HL-60 (cell line): ENCODE results near the genes UBASH3B, CRTAM, OR6T1 and OR8B12.

DNA sequence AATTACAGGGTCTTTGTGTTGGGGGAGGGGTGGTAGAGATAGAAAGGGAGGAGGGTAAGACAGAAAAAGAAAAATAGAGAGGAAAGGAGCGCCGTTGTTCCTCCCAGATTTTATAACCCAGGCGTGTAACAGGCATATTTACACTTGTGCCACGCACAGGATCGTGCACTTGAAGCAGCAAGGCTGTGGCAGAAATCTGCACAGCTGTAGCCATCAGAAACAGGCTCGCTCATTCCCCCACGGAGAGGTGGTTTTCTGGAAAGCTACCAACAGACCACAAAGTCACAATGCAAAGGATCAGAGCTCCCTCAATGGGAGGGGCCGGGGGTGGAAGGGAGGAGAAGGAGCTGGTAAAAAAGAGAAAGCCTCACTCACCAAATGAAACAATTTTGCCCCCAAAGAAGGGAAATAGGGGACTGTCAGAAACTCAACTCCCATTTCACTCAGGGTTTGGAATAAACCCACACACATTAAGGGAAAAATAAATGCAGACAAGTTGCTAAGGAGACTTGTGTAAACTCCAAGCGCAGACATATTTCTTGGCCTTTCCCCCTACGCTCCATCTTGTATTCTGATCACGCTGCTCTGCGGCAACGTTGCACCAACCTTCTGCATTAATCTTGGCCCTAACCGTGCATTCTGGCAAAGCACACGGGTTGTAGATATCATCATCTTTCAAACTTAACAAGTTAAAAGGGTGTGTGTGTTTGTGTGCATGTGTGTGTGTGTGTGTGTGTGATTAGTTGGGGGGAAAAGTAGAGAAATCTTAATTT is 43.2 kb upstream of the BLID start:
- RRBS = no CpG with 5 or more reads among the region's 15 CpGs

DNA sequence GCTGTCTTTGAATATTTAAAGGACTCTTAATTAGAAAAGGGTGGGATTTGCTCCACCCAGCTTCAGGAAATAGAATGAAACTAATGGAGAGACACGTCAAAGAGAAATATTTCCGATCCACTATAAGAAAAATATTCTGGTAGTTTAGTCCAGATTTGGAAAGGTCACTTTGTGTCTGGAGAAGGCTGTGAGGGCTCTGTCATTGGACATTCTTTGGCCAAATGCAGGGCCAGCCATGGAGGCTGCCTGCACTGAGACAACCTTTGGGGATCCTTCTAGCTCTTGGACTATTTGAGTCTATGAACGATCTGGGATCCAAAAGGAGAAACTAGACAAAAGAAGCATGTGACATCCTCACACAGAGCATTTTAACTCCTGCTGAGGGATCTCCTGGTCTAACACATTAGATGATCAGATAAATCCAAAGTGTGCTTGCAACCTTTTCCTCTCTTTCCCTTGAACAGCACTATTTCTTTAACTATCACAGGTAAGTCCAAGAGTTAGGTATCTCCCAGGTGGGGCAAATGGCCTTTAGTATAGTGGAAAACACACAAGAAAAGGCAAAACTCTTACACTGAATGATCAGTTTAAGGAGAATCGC is 89.4 kb upstream of the BLID start:
- RRBS = no CpG with 5 or more reads among the region's 4 CpGs

DNA sequence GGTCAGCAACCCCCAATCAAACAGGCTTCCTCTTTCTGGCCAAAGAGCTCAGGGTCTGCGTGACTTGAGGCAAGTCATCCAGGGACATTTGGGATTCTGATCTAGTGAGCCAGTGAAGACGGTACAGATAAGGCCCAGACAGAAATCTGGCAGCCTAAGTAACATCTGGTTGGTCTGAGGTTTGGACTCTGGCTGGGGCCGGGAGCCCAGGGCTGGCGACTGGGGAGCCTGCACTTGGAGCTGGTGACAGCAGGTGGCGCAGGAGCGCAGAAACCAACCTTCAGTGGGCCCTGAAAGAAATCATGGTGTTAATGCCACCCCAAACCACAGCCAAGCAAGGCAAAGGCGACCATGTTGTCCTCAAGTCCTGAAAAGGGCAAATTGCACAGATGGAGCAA is 99.3 kb upstream of the BLID start:
- RRBS = no CpG with 5 or more reads among the region's 7 CpGs

DNA sequence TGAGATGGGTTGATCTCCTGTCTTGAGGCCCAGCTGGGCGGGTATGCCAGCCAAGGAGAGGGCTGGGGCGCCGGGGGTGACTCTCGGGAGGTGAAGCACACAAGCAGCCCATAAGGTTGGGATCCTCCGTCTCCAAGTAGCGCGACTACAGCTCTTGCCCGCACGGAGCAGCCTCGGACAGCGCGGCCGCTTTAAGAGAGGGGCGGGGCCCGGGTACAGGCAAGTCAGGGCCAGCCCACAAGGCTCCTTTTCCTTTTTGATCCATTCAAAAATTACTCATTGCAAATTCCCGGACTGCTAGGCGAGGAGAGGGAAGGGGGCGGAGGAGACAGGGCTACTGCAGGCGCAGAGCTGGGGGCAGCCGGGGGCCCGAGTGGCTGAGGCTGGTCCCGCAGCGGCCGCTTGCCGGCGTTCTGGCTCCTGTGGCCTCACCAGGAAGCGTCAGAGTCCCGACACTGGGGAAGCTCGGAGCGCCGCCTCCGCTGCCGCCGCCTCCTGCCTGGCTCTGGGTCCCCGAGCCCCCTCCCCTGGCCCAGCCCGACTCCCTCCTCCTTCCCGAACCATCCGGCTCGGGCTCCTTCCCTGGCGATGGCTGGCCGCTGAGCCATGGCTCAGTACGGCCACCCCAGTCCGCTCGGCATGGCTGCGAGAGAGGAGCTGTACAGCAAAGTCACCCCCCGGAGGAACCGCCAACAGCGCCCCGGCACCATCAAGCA is at the start of gene UBASH3B:
Gene UBASH3B (plus strand): TSS at position 279 of the 716 bp plus-strand sequence.
- RRBS = 5% methylated on average over 18 of the region's 49 CpGs

DNA sequence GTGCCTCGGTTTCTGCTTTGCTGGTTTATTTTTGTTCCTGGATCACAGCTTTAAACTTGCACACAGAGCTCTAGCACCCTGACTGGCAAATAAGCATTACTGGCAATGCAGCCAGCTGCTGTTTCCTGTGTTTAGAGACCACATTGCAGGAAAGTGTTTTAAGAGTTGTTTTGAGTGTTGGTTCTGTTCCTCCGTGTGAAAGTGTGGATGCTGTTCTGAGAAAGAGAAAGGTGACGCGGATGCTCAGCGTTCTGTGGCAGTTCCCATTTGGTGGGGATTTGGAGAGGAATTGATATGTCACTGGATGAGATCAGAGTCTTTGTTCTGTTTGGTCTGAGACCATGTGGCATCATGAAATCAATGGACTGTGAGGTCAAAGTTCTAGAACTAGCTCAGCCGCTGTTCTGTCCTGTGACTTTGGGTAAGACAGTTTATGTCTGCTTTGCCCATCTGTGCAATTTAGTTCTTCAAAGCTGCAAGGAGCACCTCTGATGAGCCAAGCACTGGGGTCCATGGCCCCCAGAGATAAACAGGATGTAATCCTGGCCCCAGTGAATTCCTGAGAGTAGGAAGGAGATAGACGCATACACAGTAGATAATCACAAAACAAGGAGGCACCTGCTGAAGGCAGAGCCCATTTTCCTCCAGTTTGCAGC is 19.8 kb downstream of the UBASH3B start:
- RRBS = no CpG with 5 or more reads among the region's 7 CpGs

- RRBS = no CpG with 5 or more reads among the region's 9 CpGs
Observed at GRCh38 chr11:122736407-122737198, 81.1 kb downstream of the UBASH3B start.

- RRBS = no CpG with 5 or more reads among the region's 15 CpGs
Observed at GRCh38 chr11:122779212-122779955, 58.9 kb upstream of the CRTAM start.

DNA sequence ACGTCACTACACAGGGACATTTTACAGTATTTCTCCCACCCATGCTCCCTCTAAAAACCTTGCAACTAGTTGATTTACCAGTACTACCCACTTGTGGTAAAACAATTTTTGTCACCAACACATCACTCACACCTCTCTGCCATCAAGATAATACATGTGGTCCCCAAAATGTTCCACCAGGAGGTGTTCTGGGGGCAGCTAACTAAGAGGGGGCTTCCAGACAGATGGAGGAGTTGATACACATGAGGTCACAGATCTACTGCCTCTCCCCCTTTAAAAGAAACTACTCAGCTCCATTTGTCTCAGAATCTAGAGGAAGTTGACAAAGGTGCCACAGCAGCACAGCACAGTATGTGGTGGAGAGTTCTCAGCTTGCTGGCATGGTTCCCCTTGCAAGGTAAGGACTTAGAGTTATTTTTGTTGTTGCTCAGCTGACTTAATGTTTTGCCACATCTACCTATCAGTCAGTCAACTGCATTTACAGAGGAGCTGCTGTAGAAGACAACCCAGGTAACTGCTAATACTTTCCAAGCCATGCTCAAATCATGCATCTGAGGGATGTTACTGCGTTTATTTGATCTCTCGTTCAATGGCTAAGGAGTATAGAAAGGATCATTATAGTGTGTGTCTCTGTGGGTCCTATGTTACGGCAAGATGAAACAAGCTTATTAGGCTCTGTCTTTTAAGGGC is at the start of gene CRTAM:
Gene CRTAM (plus strand): TSS at position 305 of the 690 bp plus-strand sequence.
- RRBS = no CpG with 5 or more reads among the region's 4 CpGs

DNA sequence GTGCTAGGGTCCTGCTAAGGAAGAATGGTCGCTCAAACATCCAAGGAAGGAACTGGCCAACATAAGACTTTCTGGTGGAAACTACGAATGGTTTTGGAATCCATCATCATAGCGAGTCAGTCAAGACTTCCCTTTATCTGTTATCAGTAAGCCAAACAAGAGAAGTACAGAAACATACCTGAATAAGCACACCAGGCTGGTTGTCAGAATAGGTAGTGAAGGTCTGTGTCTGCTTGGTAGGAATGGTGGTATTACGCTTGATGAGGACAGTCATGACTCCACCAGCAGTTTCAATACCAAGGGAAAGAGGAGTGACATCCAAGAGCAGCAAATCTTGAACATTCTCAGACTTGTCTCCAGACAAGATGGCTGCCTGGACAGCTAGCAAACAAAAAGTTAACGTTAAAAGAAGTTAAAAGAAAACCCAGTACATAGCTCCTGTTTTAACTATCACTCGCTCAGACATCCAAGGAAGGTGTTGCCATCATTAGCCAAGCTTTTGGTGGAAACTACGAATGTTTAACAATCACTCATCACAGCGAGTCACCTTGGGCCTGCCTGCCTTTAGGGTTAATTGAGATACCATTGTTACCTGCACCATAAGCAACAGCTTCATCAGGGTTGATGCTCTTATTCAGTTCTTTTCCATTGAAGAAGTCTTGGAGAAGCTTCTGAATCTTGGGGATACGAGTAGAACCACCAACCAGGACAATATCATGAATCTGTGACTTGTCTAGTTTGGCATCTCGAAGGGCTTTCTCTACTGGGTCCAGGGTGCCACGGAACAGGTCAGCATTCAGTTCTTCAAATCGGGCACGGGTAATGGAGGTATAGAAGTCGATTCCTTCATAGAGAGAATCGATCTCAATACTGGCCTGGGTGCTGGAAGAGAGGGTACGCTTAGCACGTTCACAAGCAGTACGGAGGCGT is 2.8 kb downstream of the HSPA8 start:
- RRBS = no CpG with 5 or more reads among the region's 19 CpGs

DNA sequence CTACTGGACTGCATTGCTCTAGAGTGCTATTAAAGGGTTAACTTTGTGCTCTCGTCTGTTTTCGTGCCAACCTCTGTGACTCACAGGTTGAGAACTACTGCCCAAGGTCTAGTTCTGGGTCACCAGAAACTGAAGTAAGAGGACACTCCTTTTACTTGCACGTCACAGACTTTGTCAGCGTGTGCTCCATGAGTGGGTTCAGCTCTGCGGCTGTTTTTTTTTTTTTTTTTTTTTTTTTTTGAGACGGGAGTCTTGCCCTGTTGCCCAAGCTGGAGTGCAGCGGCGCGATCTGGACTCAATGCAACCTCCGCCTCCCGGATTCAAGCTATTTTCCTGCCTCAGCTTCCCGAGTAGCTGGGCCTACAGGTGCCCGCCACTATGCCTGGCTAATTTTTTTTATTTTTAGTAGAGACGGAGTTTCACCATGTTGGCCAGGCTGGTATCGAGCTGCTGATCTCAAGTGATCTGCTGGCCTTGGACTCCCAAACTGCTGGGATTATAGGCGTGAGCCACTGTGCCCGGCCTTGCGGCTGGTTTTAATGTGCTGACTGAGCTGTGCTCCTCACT is 49.7 kb downstream of the CLMP start:
- RRBS = no CpG with 5 or more reads among the region's 18 CpGs

DNA sequence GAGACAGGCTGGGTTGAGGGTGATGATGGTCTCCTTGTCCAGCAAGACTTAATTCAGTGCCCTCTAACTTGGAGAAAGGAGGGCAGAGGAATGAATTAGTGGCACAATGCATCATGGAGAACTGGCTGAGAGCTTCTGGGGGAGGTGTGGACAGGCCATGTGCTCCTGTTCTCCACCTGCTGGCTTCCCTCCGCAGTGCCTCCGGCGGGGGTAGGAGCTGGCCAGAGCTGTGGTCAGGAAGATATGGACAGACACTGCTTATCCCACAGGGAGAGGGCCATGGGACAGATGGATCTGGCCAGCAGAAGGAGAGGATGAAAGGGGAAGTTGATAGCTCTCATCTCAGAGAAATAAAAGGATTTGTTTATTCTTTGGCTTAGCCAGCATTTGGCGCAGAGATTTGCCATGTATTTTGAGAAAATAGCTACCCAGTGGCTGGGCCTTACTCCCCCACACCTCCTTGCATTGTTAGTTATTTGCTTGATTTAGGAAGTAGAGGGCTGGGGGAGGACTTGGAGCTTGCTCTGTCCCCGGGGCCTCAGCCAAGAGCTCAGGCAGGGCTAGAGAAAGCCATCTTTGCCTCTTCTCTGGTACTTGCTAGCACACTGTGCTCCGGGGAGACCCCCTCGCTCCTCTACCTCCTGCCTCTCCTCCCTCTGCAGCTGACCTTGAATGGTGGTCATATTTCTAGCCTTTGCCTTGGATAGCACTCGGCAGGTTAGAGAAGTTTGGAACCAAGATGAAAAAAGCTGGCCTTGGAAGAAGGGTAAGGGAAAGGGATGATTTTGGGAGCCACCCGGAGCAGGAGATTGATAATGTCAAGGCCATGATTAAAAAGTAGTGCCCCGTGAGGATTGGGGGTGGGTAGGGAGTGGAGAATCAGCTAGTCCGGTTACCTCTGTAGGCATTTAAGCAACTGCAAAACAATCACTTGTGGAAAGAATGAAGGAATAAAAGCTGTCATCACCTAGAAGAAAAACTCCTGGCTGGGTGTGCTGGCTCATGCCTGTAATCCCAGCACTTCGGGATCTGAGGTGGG is 93.0 kb downstream of the SCN3B start:
- RRBS = 94% methylated on average over 4 of the region's 12 CpGs

GRCh38 chr11:123886519-123886959 is 1.1 kb upstream of the TMEM225 start:
- RRBS = no CpG with 5 or more reads among the region's 2 CpGs

- RRBS = no CpG with 5 or more reads among the region's 3 CpGs
Observed at GRCh38 chr11:123943729-123944117, at the start of gene OR6T1. OR6T1 (minus strand) TSS chr11:123943838.

DNA sequence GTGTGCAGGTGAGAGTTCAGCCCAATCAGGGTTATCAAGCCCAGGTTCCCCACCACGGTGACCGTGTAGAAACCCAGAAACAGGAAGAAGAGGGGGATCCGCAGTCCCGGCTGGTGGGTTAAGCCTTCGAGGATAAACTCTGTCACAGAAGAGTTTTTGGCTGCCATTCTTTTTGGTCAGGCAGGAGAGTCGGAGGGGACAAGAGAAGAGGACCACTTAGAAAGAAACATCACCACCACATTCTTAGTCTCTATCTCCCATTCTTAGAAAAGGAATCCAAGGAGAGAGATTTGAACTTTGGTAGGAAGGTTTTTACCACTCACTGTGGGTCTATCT is at the start of gene OR8B12:
Gene OR8B12 (minus strand): TSS at position 167 of the 336 bp plus-strand sequence.
- RRBS = no CpG with 5 or more reads among the region's 6 CpGs

GRCh38 chr11:124761879-124762123 is 289 bp downstream of the ESAM start:
- RRBS = 6% methylated on average over 3 of the region's 12 CpGs

DNA sequence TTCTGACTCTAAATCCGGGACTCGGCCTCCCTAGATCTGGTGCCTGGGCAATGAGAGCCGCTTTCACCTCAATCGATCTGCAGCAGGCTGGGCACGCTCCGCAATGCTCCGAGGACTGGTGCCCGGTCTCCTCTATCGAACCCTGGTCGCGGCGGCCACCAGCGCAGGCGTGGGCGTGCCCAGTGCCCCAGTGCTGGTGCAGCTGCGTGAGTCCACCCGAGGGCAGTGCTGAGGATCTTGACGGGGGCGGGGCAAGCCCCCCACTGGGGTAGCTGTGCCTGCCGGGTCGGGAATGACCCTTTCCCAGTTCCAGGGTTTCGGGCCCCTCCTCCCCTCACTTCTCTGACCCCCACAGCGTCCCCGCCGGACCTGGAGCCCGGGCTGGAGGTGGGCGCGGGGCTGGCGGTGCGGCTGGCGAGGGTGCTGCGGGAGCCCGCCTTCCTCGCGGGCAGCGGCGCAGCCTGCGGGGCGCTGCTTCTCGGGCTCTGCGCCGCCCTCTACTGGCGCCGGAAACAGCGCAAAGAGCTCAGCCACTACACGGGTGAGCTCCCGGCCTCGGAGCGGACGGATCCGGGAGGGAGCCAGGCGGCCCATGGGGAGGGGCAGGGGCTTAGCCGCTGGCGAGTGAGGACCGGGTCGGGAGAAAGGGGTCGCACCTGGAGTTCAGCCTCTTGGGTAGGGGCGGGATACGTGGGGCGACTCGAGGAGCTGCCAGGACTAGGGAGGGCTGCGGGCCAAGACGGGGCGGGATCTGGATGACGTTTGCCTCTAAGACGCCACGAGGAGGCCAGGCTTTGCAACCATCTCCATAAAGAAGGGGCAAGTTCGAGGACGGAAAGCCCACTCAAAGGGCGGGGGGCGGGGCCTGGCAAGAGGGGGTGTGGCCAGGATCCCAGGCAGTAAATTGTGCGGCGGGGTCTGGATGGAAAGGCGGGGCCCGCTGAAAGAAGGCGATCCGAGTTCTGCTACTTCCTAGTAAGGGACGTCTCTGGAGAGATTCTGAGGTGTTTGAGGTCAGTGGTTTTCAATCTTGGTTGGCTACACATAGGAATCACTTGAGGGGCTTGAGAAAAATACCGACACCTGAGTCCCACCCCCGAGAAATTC is 11.0 kb downstream of the ROBO3 start:
- RRBS = 23% methylated on average over 19 of the region's 80 CpGs

DNA sequence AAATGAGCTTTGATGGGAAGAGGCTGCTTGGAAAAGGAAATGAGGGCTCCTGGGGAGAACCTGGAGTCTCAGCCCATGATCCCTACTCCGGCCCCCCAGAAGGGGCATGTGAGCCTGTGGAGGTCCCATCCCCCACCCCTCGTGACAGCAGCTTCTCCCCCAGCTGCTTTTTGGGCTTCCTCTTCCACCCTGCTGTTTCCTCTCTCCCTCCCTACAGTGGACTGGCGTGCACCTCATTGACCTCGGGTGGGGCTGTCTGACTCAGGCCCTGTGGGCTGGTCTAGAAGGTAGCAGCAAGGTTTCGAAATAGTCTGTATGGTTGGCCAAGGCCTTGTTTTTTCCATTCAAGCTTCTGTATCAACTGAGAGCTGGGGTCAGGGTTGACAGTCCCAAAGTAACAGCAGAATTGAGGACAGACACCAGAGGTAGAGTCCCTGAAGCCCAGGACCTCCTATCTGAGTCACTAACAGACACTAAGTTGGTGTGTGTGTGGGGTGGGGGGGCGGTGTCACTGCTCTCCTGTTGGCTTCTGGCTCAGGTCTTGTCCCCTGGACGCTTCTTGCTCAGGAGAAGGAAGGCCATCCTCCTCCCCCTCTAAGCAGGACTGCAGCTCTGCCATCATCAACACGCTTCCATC is 7.7 kb downstream of the SLC37A2 start:
- RRBS = no CpG with 5 or more reads among the region's 8 CpGs

GRCh38 chr11:125261474-125262084 is 97.0 kb downstream of the PKNOX2 start:
- RRBS = no CpG with 5 or more reads among the region's 5 CpGs

GRCh38 chr11:125385312-125385733 is 110.7 kb downstream of the FEZ1 start:
- RRBS = no CpG with 5 or more reads among the region's 9 CpGs